H9 (cell line): ENCODE measurements around a stretch of chr7.

DNA sequence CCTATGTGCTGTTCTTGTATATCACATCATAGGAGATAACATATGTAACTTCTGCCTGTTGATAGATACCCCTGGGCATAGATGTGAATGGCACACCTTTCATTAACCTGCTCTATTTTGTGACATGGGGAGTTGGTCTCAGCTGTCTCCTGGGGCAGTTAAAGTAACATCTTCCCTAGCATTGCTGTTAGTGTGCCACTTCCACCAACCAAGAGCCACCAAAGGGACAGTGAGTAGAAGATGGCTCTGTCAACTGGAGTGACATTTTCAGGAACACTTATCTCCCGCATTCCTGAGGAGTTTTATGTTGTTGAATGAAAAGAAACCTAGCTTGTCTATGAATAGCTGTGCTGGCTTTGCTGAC lies 7.3 kb downstream of the STARD3NL start:
- PRO-cap = no peak

GRCh38 chr7:38366496-38367132 lies 188.6 kb downstream of the STARD3NL start:
- PRO-cap = no peak

DNA sequence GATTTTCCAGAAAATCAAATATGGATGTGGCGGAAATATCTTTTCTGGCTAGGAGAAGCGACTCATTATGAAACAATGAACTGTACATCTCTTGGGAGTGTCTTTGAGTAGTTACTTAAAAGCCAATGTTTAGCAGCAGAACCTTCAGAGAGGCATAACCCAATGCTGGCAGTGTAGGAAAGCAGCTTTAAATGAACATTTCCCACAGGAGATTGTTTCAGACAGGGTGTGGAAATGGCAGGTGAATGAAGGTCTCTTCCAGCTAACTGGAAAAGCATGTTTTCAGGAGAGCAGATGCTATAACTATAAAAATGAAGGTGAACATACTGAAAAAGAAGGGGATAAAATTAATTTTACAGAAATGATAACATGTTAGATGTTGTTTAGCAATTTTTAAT lies 36.4 kb downstream of the POU6F2 start:
- PRO-cap = no peak

GRCh38 chr7:39130949-39131674 lies 153.4 kb downstream of the POU6F2 start:
- PRO-cap = no peak

DNA sequence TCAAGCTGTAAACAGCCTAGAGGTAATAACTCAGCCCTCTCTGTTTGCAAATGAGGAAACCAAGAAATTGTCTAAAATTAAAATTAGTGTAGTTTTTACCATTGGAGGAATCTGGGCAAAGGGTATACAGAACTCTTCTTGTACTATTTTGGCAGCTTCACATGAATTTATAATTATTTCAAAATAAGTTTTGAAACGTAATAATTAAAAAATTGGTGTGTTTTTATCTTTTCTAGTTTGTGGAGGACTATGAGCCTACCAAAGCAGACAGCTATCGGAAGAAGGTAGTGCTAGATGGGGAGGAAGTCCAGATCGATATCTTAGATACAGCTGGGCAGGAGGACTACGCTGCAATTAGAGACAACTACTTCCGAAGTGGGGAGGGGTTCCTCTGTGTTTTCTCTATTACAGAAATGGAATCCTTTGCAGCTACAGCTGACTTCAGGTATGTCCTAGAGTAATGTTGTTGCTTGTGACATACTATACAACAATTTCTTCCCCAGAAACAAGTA lies 66.8 kb downstream of the RALA start:
- PRO-cap = no peak

DNA sequence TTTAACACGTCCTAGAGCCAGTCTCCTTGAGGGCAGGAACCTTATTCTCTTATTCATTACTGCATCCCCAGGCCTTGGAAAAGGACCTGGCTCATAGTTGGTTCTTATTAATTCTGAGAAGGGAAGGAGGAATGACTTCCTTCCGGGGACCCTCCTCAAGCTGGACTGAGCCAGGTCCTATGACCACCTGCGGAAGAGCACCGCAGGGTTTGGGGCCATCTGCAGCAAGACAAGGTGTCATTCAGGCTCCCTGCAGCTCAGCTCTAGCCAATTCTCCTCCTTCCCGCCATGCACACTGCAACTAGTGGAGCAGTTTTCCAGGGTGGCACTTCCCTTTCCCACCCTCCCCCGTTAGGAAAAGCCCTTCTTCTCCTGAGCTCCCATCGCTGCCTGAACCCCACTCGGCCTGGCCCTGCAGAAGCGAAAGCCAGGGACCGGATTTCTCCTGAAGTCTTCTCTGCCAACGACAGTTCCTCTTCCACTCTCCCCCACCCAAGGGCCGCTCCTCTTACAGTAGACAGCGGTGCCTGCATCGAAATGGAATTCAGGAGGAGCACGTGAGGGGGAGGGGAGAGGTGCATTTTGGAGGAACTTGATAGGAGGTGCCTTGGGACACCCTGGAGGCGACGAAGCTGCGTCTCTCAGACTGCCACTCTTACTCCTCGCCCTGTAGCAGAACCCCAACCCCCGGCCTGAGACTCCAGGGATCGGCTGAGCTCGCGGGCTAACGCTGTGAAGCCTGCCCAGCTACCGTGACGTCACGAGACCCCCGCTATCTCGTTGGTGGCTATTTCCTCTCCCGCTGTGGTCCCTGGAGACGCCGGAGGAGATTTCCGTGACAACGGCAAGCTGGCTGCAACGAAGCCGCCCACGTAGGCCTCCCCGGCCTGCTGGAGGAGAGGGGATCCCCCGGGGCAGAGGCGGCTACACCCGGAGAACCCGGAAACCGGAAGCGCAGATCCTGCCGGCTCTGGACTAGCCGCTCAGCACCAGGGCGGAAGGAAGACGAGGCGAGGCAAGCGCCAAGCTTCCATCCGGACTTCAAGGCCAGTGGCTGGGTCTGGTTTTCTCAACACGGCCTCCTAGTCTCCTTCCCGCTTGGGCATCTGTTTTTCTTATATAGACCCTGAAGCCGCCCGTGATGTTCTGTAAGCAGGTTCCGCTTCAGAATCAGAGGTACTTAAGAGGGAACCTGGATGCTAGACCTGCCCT lies 109.7 kb downstream of the RALA start:
- PRO-cap = unidirectional peak, plus-strand start at position 439 of the sequence; bidirectional peak, plus-strand start at position 986 of the sequence, minus-strand start at position 694 of the sequence; bidirectional peak, plus-strand start at position 1,118 of the sequence, minus-strand start at position 1,092 of the sequence

GRCh38 chr7:39781475-39781856 lies 158.1 kb downstream of the RALA start:
- PRO-cap = no peak

- PRO-cap = no peak
Observed at GRCh38 chr7:39980986-39981521, 31.0 kb downstream of the CDK13 start.

DNA sequence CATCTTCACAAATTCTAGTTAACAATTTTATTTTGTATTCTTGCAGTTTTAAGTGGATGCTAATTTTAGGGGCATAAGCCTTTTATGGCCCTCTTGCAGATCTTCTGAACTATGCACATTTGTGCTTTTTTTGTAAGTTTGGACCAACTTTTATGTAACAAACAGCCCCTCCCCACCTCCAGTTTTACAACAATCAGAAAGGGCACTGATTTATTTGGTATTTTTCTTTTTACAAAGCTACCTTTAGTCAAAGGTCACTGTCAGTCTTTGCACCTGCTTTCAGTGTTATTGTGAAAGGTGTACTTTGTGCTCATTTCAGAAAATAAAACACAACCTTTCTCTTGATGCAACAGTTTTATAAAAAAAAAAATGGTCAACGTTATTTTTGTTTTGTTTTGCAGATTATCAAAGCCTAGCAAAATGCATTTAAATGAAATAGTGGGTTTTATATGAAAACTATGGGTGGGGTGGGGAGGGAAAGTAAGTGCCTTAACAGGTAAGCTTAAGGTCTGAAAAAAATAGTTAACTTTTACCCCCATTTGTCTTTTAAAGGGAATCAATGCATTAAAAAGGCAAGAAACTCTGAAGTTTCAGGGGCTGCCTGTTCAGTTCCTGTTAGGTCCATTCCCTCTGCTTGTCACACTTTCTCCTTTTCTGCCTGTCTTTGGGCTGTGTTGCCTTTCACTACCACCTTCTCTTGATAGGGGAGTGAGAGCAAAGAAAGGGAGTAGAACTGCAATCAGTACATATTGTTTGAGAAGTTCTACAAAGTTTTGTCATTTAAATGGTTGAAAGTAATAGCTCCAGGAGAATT lies 39.0 kb downstream of the MPLKIP start:
- PRO-cap = no peak

GRCh38 chr7:41149385-41149937 lies 553.4 kb downstream of the INHBA start:
- PRO-cap = no peak

- PRO-cap = no peak
Observed at GRCh38 chr7:41699239-41700072, 3.4 kb downstream of the INHBA start.

- PRO-cap = no peak
Observed at GRCh38 chr7:41956354-41956645, 253.4 kb upstream of the INHBA start.

- PRO-cap = bidirectional peak, plus-strand start at chr7:42092016, minus-strand start at chr7:42091580
Observed at GRCh38 chr7:42091393-42092179, 145.4 kb downstream of the GLI3 start.

GRCh38 chr7:42236976-42237115 lies 163 bp downstream of the GLI3 start:
- PRO-cap = bidirectional peak, plus-strand start at chr7:42237008, minus-strand start at chr7:42236894

DNA sequence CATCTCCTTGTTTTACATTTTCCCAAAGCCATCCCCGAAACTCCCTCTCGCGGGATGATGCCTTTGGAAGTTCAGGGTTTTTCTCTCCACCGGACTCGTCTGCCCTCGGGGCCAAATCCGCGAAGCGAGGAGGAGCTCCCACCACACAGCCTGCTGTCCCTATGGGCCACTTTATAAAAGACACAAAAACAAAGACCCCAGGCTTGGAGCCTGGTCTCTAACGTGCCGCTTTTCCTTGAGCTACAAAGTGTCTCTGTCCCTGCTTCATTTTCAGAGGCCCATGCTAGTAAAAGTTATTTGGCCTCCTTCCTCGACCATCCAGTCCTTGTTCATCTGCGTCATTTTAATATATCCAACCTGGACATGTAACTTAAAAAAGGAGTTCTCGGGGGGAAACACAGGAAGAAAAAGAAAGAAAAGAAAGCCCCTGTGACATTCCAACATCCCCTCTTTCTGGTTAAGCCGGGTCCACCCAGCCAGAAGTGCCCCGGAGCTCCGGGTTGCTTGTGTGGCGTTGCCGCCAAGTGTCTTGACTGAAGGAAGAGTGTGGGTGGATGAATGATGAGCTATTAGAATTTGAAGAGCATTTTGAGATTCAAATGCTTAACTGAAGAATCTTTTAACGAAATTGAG lies 1.5 kb upstream of the GLI3 start:
- PRO-cap = bidirectional peak, plus-strand start at position 114 of the sequence, minus-strand start outside the sequence; bidirectional peak, plus-strand start outside the sequence, minus-strand start at position 535 of the sequence

- PRO-cap = no peak
Observed at GRCh38 chr7:42877740-42878145, 34.1 kb downstream of the C7orf25 start.

DNA sequence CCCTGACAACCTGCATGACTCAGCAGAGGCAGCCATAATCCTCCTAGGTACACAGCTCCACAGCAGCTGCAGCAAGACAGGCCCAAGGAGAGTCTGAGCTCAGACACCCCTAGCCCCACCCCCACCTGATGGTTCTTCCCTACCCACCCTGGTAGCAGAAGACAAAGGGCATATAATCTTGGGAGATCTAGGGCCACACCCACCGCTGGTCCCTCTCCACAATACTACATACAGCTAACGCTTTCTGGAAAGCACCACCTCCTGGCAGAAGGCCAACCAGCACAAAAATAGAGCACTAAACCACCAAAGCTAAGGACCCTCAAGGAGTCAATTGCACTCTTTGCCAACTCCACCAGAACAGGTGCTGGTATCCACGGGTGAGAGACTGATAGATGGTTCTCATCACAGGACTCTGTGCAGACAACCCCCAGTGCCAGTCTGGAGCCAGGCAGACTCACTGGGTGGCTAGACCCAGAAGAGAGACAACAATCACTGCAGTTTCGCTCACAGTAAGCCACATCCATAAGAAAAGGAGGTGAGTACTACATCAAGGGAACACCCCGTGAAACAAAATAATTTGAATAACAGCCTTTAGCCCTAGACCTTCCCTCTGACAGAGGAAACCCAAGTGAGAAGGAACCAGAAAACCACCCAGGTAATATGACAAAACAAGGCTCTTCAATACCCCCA lies 18.2 kb downstream of the C7orf25 start:
- PRO-cap = bidirectional peak, plus-strand start at position 171 of the sequence, minus-strand start at position 78 of the sequence; unidirectional peak, minus-strand start at position 448 of the sequence; unidirectional peak, minus-strand start at position 478 of the sequence

DNA sequence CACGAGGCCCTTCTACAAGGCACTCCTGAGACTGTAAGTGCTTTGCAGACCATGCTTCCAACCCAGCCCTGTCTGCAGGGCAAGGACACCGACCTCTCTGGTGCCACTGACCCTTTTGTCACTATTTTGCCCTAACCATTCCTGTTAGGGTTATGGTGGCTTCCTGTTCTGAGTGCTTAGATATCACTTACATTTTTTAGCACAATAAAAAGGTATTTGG lies 41.8 kb upstream of the STK17A start:
- PRO-cap = unidirectional peak, minus-strand start at position 99 of the sequence

- PRO-cap = bidirectional peak, plus-strand start at chr7:43582764, minus-strand start at chr7:43582631
Observed at GRCh38 chr7:43582332-43582687, 598 bp upstream of the STK17A start.

DNA sequence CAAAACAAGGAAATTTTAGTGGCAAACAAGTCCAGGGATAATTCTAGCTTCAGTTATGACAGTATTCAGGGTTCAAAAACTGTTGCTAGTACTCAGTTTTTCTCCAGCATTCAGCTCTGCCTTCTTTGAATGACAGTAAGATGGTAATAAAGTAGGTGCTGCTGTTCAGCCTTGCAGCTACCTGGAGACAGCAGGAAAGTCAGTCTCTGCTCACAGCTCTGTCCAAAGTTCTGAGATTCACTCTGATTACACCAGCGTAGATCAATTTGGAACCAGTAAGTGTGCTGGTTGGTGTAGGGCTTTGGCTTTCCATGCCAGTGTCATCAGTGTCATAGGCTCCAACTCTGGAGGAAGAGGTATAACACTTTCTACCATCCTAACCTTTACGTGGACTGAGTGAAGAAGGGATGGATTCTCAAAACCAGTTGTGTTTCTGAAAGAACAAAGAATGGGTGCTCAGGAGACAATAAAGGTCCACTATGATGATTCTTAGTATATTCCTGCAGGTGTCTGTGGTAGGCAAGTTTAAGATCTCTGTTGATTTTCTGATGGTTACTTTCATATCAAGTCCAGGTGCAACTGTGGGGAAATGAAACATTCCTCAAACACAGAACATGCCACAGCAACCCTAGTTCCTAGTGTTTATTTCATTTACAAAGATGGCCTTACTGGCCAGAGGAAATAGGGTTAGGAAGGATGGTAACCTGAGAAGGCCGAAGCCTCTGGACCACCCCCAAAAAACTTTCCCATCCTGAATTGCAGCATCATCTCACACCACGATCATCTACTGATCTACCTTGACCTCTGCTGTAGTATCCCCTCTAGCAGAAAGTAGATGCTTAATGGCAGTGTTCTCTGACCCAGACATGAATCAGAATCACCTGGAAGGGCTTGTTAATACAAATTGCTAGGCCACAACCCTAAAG lies 26.4 kb downstream of the STK17A start:
- PRO-cap = no peak